RPMI7951 (cell line): ENCODE measurements around the genes BBC3 and SLC8A2.

DNA sequence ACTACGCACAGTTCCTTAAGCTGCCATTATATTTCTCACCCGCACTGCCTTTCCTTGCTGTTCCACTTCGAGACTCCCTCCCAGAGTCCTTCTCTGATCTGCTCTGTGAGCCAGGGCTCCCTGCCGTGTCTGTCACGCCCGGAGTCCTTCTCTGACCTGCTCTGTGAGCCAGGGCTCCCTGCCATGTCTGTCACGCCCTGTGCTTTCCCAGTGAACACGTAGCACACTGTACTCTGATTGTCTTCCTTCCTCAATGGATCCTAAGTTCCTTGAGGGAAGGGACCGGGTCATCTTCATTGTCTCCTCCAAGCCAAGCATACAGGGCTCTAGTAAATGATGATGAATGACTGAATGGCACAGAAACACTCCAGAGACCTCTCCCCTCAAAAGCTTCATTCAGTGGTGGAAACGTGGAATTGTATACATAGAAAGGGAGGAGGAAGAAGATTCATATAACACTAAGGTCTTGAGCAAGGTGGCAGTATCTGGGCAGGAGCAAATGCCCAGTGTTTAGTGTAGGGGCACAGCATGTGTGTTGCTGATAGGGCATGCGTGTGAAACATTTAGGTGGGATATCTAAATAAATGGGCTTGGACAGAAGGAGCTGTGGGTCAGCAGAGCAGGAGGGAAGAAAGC, 51.8 kb upstream of the NPAS1 start:
- RAMPAGE, long total RNA = no peak

- RAMPAGE, long total RNA = no peak
These were observed 35.2 kb upstream of the NPAS1 start for GRCh38 chr19:46984236-46985106.

DNA sequence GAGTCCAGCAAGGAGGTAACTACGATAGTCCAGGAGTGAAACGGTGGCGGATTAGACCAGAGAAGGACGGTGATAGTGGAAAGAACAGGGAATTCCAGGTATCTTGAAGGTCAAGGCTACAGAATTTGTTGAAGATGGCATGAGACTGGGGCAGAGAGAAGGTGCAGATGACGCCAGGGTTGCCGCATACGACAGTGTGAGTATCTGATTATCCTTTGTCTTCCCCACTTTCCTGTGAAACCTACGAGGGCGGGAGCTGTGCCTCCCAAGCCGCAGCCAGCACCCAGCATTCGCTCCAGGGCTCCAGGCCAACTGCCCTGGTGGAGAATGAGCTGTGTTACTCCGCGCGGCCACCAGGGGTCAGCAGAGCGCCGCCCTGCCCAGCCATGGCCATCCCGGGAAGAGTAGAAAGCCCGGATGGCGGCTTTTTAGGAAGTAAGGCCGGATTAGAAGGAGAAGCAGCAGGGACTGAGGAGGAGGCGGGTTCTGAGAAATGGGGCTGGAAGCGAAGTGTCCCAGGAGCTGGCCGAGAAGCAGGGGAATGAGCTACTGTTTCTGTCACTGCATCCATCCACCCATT, 6.8 kb upstream of the NPAS1 start:
- RAMPAGE, long total RNA = no peak

DNA sequence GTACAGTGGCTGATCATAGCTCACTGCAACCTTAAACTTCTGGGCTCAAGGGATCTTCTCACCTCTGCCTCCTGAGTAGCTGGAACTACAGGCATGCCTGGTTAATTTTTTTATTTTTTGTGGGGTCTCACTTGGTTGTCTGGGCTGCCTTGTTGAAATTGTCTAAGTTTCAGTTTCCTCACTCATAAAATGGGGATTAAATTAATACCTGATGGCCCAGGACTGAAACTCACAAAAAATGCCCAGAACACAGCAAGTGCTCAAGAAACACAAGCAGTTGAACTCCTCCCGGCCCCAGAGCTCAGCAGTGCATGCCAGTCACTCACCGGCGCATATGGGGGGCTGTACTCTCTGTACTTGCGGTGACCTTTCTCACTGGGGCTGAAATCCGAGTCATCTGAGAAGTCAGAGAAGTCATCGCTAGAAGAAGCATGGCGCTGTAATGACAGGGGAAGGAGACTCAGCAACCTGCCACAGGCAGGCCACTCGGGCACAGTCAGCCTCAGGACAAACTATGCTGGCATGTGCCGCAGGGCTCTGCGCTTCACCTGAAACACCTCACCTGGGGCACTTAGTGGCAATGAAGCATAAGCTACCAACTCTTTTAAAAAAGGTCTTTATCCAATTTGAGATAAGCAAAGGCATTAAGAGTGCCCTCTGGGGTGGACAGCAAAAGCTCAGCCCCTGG, 19.8 kb downstream of the ZC3H4 start:
- RAMPAGE, long total RNA = no peak

DNA sequence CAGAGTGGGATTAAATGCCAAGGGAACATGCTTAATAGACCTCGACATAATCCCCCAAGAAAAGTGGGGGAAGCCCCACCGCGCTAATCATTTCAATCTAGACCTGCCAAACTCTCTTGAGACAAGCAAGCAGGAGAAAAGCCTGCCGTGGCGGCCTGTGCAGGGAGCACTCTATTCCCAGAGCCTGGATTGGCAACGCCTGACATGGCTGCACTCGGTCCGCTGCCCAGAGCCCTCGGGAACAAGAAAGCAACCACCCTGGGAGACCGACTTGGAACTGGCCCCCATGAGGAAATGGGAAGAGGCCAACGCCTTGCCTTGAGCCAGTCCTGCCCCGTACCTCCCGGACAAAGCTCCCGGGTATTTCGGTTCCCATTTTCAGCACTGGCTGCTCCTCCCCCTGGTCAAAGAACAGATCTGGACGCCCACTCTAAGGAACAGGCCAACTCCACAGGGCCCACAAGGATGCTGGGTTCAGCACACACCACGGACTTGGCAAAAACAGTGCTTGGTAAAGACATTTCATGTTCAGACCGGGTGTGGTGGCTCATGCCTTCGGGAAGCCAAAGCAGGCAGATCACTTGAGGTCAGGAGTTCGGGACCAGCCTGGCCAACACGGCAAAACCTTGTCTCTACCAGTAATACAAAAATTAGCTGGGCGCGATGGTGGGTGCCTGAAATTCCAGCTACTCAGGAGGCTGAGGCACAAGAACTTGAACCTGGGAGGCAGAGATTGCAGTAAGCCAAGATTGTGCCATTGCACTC, 15.7 kb downstream of the ZC3H4 start:
- RAMPAGE, long total RNA = no peak

DNA sequence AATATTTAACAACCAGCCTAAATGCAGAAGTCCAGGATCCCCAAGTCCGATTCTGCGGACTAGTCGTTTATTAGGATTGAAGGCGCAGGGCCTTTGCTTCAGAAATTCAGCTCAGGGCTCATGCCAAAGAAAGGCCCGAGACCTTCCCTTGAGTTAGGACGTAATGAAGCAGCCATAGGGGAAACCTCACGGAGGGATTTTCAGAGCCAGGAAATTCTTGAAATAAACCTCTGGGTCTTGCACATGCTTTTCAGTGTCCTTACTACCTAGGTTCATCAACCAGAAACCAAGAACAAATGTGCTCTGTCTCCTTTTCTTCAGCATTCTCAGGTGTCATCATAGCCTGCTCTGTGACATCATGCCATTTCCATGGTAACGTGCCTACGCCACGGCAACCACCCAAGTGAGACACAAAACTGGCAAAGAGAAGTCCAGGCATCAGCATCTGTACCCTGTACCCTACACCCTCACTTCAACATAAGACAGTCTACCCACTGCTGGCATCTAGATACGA, 13.5 kb downstream of the ZC3H4 start:
- RAMPAGE, long total RNA = no peak

DNA sequence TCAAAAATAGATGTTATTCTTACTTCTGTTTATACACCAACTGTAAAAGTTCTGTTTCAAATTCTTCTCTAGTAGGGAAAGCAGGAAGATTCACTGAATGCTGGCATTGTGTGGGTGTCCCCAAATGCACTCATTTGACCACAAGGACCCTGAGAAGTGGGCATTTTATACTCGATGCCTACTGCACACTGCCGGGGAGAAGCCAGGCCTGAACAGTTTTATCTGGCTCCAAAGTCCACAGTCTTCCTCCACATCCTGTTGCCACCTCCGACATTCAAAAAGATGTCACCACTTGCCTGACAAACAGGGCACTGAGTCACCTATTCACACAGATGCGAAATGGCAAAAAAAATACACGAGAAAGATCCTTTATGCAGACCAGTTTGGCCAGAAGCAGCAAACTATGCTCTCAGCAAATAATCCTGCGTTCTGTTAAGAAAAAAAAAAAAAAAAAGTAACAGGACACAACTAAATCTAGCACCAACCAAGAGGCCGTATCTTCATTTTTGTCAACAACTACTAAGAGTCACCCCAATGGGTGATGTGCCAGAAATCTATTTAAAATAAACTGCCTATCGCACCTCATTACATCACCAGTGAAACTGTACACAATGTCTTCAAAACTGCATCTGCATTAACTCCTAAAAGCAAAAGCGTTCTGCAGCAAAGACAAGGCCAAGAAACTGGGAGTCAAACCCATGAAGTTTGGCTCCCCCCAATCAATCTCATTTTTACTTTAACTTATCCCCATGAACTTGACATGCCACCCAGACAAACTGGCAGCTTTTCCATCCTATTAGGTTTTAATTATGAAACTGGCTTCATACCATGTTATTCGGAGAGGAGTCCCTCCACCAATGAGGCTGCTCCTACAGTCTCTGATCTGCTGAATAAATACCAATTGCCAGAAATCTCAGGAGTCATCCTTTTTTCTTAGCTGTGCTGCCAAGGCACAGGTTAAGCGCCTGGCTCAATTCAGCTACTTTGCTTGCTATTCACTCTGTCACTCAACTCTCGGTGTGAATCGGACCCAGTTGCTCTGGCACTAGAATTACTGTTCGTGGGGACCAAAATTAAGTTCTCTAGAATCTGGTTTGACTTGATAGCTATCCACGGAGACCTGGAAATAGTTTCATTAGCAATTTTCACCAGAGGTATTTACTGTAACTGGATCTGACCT, 6.0 kb downstream of the ZC3H4 start:
- RAMPAGE, long total RNA = no peak

- RAMPAGE, long total RNA = no peak
These were observed 41.7 kb downstream of the SAE1 start for GRCh38 chr19:47172202-47172778.

DNA sequence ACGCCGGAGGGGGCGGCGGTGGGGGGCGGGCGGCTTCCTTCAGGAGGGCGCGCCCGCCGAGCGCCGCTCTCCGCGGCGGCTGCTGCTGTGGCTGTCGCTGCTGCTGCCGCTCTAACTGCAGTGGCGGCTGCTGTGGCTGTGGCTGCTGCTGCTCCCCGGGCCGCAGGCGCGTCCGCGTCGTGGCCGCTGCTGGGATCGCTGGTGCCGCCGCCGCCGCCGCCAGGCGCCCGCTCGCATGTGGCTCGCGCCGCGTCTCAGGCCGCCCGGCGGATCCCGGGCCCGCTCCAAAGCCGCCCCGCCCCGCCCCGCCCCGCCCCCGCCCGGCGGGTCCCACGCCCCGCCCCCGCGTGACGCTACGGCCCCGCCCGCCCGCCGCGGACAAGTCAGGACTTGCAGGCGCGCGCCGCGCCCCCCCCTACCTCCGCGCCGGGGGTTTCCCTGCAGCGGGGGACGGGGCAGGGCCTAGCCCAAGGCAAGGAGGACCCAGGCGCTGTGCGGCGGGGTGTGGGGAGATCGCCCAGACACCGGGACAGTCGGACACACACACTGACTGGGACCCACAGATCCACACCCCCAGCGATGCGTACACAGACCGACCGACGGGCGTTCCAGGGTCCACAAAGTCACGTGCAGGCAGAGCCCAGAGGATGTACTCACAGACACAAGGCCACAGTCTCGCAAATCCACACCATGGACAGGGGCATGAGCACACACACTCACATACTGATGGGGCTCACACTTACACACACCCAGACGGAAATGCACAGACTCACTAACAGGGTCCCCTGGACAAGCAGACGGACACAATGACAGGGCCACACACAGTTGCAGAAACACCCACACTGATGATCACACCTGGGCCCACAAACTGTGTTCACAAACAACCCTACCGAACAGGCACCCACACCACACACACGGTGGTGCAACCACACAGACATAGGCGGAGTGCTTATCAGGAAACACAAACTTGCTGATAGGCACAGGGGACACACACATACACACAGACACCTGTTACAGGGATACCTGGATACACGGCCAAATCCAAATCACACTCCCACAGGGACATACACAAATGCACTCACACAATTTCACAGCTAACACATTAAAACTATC, at the start of gene BBC3:
TSS of gene BBC3 (minus strand) at position 256 of the 1,113 bp plus-strand sequence.
- RAMPAGE, long total RNA = no peak

DNA sequence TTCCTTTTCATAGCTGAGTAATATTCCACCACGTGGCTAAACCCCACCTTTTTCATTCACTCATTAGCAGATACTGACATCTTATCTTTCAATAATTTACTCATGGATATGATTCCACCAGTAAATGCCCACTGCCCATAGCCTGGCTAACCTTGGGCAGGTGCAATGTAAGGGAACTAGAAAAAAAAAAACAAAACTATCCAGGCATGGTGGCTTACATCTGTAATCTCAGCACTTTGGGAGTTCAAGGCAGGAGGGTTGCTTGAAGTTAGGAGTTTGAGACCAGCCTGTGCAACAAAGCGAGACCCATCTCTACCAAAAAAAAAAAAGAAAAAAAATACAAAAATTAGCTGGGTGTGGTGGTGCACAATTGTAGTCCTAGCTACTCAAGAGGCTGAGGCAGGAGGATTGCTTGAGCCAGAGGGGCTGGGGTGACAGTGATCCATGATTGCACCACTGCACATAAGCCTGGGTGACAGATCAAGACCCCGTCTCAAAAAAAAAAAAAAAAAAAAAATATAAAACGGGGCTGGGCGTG, 7.1 kb downstream of the C5AR1 start:
- RAMPAGE, long total RNA = no peak

GRCh38 chr19:47471713-47472341, at the start of gene SLC8A2:
TSS of gene SLC8A2 (minus strand) at chr19:47471893.
- RAMPAGE, long total RNA = no peak

DNA sequence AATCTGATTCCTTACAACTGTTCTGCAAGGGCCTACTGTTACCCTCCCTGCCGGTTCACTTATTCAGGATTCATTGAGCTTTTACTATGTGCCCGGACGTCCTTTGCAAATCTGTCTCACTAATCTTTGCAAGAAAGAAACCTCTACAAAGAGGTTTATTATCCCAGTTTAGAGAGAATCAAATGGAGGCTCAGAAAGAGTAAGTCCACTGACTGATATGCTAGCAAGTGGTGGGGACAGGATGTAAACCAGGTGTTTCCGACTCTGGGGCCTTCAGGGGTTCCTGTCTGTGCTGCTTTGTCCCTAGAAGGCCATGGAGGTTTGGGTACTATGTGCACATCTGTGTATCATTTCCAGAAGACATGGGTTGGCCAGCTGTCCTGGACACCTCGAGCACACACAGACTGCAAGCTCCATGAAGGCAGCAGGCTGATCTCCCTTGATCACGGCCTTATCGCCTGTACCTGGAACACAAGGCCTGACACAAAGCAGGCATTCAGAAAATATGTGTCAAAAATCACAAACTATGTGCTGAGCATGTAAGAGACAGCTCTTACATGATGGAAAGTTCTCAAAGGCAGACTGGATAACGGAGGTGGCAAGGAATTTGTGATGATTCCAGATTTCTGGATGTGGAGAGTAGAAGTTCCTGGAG, 1.2 kb upstream of the KPTN start:
- RAMPAGE, long total RNA = no peak

- RAMPAGE, long total RNA = no peak
These were observed 8.0 kb downstream of the NAPA start for GRCh38 chr19:47506817-47507338.

GRCh38 chr19:47509956-47511058, 4.6 kb downstream of the NAPA start:
- RAMPAGE, long total RNA = no peak

DNA sequence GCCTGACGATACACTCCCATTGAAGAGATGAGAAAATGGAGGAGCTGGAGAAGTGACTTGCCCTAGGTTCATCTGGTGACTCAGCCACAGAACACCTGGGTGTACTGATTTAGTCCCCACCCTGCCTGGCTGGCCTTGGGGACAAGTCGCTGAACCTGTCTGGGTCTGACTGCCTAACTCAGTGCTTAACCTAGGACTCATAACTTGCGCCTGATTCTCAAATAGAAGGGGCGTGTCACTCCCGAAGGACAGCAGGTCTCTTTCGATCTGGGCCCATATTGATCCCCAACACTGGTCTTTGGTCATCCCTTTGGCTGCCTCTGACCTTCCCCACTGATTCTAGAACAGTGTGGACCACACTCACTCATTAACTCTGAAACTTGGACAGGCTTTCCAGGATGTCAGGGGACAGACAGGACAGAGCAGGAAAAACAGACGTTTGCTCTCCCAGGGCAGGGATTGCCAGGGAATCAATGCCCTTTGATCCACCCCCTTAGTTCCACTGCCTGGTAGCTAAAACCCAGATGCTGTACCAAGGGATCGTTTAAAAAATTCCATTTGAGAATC, 7.4 kb upstream of the BICRA start:
- RAMPAGE, long total RNA = no peak

DNA sequence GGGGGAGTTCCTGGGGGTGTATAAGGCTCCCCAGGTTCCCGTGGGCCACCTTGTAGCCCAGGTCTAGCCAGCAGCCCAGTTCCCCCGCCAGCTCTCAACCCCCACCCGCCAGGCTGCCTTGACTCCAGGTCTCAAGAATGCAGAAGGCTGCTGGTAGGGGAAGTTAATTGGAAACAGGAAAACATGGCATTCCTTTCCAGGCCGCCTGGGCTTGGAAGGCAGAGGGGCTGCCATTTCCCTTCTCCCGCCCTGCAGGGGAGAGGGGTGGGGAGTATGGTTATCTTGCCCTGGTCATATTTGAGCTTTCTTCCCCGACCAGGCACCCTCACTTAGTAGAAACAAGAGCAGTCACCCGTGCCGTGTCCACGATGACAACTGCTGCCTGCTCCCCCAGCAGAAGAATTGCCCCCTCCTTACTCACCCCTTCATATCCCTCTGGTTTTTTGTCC, 4.3 kb downstream of the BICRA start:
- RAMPAGE, long total RNA = no peak

- RAMPAGE, long total RNA = no peak
These were observed 15.2 kb downstream of the BICRA start for GRCh38 chr19:47623997-47624609.

- RAMPAGE, long total RNA = no peak
These were observed 25.1 kb downstream of the BICRA start for GRCh38 chr19:47633987-47634492.

GRCh38 chr19:47713606-47714409, 586 bp downstream of the EHD2 start:
- RAMPAGE, long total RNA = no peak

DNA sequence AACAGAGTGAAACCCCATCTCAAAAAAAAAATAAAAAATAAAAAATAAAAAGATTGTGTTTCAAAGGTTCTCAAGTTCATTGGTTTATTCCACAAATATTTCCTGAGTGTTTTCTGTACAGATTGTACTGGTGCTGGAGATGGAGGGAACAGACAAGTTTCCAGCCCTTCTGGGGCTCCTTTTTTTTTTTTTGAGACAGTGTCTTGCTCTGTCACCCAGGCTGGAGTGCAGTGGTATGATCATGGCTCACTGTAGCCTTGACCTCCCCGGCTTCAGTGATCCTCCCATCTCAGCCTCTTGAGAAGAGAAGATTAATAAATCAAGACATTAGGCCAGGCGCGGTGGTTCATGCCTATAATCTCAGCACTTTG, 12.3 kb upstream of the NOP53 start:
- RAMPAGE, long total RNA = no peak